ENCODE data around the genes TGFBI and SMAD5.

DNA sequence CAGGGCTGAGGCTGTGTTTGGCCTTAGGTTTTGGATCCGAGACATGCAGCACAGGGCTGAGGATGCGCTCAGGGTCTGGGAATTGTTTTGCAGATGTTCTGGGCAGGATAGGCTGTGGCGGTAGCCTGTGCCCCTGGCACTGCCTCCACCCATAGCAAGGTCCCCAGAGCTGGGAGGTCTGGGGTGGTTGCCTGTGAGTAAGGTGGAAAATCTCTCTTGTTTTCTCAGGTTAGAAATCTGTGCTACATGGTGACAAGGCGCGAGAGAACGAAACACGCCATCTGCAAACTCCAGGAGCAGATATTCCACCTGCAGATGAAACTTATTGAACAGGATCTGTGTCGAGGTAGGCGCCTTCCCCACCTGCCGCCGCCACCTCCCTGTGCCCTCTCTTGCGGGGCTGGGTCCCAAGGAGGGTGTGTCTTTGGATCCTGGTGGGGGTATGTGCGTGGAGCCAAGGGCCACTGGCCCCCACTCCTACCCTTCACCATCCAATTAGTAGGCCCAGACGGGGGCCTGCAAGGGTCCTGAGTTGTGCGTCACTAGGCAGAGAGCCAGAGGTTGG lies 48.0 kb downstream of the JADE2 start:
- PRO-cap, 2 experiments, result no peak in any of the 2 experiments

GRCh38 chr5:134647535-134648306 lies 864 bp upstream of the SEC24A start:
- PRO-cap, 2 experiments, result no peak in any of the 2 experiments

DNA sequence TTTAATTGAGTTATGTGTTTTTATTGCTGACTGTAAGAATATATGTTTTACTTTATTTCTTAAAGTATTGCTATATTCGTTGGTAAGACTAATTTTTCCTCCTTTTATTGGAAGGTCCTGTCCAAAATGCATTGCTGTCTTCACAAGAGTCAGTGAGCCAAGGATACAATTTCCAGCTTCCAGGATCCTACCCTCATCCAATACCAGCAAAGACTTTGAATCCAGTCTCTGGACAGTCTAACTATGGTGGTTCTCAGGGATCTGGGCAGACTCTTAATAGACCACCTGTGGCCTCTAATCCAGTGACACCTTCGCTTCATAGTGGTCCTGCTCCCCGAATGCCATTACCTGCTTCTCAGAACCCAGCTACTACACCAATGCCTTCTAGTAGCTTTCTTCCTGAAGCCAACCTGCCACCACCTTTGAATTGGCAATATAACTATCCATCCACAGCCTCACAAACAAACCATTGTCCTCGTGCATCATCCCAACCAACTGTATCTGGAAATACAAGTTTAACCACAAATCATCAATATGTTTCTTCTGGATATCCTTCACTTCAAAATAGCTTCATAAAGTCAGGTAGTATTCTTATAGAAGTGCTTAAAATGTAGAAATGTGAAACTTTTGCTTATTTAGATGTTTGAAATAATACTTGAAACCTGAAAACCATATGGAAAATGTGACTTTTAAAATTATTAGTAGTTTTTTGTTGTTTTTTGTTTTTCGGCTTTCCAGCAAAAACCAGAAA lies 12.6 kb downstream of the SEC24A start:
- PRO-cap, 2 experiments, result no peak in any of the 2 experiments

DNA sequence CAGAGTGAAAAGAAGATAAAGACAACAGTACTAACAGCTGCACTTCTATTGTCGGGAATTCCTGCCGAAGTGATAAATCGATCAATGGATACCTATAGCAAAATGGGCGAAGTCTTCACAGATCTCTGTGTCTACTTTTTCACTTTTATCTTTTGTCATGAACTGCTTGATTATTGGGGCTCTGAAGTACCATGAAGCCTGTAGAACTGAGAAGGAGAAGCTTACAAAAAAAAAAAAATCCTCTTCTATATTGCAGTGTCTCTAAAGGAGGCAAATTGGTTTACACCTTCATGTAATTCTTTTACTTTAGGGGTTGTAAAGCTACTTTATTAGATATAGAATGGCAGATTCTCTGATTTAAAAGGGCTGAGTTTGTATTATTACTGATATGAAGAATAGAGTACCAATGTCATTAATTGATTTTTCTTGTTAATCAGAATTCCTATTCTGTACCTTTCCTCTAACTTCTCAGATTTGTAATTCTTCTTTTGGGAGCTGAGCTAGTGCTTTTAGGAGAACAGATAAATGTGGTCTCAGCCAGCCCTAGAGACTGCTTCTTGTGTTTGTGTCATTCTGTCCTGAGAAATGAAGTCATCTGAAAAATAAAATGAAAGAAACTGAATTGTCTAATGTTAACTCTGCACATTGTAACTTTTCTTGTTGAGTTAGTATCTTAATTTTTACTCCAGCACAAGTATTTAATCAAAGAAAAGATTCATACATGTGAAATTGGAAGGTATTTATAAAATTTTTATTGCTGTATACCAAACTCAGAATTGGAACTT lies 7.6 kb upstream of the DDX46 start:
- PRO-cap, 2 experiments, result no peak in any of the 2 experiments

- PRO-cap, 2 experiments, result no peak in any of the 2 experiments
Measured at GRCh38 chr5:134874893-134875544, 848 bp downstream of the TXNDC15 start.

DNA sequence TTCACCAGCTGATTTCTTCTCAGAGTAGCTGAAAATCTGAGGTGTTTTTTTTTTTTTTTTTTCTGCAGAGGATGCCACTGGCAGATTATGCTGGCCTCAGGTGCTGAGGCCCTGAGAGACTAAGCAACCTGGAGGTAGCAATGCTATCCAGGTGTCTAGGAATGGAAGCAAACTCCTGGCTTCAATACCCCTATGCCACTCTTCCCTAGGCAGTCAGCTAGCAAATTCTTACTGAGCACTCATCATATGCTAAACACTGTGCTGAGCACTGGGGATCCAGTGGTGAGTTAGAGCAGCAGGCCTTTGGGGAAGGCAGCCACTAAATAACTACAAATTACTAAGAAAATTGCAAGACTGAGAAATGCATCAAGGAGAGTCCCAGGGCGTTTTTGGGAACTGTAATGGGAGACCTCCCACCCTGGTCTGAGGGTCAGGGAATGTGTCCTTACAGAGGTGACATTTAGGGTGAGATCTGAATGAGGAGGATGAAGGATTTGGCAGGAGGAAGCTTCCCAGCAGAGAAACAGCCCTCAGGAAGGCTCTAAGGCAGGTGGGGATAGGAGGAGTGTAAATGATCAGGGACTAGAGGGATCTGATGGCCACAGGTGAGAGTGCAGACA lies 2.6 kb downstream of the TXNDC15 start:
- PRO-cap, 2 experiments, result no peak in any of the 2 experiments

GRCh38 chr5:134925048-134926202 lies 20.5 kb downstream of the PCBD2 start:
- PRO-cap, 2 experiments, result no peak in any of the 2 experiments

GRCh38 chr5:135134925-135135376 lies 100.9 kb upstream of the PITX1 start:
- PRO-cap, 2 experiments, result no peak in any of the 2 experiments

DNA sequence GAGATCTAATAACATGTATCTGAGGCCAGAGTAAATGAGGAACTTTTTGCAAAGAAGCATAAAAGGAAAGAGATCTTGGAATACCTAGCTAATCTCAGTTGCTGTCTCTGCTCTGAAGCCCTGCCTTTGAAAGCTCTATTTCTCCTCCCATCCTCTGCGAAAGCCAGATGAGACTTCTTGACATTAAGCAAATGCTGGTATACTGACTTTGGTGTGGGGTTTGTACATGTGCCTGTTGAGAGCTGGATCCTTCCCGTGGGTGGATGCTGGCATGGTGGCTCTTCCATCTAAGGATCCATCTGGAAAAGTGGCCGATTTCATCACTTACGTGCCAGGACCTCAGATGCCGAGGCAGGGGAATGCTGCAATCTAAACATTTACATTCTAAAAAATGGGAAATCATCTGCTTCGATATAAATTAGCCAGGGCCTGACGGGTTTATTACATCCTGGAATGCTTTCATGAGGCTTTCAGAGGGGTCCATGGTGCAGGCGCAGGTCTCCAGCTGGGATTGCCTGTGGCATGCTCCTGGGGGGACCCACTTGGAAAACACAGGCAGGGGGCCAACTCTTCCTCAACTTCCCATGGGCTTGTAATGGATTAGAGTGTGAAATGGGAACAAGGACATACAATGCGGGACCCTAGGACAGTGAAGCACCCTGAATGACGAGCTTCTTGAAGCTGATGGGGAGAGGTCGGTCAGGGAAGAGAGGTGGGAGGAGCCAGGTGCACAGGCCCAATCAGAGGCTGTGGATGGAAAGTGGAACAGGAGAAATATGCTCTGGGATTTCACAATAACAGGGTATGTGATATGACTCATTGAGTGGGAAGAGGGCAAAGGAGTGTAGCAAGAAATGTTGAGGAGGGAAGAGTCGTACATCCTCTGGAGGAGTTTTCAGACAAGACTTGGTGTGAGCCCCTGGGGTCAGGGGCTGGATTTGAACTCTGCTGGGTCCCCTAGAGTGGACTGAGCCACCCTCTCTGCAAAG lies 105.5 kb upstream of the PITX1 start:
- PRO-cap, 2 experiments, result peak in 2 of 2 experiments; most common plus-strand start position 850 of the sequence (in 1); most common minus-strand start position 661 of the sequence (in 2)

- PRO-cap, 2 experiments, result no peak in any of the 2 experiments
Measured at GRCh38 chr5:135264724-135265583, 134.1 kb downstream of the MACROH2A1 start.

DNA sequence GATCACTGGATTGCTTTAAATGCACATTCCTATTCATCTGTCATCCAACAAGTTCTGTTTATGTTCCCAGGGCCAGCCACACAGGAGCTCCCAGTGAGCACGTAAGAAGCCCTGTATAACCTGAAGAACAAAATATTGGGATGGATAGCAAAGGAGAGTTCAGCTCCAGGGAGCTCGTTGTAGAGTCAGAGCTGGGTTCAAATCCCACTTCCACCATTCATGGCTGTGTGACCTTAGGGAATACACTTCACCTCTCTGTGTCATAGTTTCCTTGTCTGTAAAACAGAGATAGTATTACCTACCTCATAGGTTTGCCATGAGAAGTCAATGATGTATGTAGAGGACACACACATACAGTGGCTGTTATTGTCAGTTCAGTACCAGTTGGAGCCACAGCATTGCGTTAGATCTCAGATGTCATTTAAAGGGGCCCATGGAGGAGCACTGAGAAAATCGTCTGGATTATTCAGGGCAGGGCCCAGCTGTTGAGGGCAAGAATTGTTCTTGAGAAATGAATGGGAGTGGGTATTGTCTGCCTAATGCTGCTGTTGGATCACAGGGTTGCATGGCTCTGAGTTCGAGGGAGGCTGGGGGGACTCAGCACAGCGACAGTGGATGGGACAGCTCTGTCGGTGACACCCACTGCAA lies 67.3 kb downstream of the MACROH2A1 start:
- PRO-cap, 2 experiments, result no peak in any of the 2 experiments

- PRO-cap, 2 experiments, result no peak in any of the 2 experiments
Measured at GRCh38 chr5:135359997-135360999, 38.7 kb downstream of the MACROH2A1 start.

DNA sequence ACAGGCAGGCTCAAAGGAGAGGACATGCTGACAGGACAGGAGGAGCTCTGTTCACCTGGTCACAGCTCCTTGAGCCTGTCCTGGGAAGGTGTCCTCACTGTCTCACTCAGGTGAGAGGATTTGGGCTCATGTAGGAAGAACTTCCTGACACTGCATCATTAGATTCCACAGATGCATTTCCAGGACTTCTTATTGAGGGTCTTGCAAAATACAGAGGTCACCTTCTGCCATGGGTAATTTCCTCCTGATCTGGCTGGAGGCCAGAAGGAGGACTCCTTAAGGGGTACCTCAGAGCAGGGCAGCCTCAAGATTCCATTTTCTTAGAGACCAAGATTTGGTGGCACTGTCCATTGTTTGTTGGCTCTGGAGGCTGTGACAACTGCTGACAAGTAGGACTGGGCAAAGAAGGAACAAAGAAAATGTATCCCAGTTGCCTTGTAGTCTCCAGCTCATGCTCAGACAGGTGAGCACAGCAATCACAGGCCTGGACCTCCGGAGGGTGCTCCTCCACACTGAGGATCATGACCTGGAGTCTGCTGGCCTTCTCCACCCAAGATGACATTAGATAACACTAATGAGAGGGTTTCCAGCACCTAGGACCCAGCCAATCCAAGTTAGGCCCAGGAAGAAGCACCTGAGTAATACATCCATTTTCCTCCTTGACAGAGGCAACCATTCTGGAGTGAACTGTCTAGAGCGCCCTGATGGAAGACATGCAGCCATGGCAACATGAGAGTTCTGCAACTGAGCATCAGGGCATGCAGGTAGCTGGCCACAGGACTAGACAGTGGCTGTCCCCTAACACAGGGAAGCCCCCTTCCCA lies 30.6 kb downstream of the MACROH2A1 start:
- PRO-cap, 2 experiments, result no peak in any of the 2 experiments

GRCh38 chr5:135433529-135434053 lies 13.6 kb downstream of the DCANP1 start:
- PRO-cap, 2 experiments, result no peak in any of the 2 experiments

GRCh38 chr5:135929798-135930564 lies 24.8 kb downstream of the LECT2 start:
- PRO-cap, 2 experiments, result no peak in any of the 2 experiments

- PRO-cap, 2 experiments, result peak in 2 of 2 experiments; most common plus-strand start chr5:136028988 (in 2); most common minus-strand start chr5:136028797 (in 1)
Measured at GRCh38 chr5:136028678-136029872, at the start of gene TGFBI. TSS of gene TGFBI (plus strand) at chr5:136028988.

- PRO-cap, 2 experiments, result peak in 1 of 2 experiments; most common minus-strand start chr5:136031166 (in 1)
Measured at GRCh38 chr5:136031017-136031569, 2.3 kb downstream of the TGFBI start.

DNA sequence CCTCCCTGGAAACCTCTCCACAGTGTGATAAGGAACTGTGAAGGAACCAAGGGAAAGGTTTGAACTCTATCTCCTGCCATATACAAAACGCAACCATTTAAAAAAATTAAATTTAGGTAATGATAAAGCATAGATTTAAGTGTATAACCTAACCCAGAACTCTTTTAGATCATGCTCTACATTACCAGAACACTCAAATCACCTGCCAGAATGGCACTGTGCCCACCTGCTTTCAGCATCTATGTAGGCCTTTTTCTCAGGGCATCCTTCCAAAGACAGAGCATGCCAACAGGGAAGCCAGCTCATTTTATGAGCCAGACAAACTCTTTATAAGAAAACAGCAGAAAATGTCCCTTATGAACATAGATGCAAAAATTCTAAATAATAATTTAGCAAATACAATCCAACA lies 48.0 kb upstream of the SMAD5 start:
- PRO-cap, 2 experiments, result no peak in any of the 2 experiments

- PRO-cap, 2 experiments, result peak in 2 of 2 experiments; most common plus-strand start chr5:136132845 (in 2); most common minus-strand start chr5:136132748 (in 1)
Measured at GRCh38 chr5:136132521-136132975, at the start of gene SMAD5. TSS of gene SMAD5 (plus strand) at chr5:136132845.

GRCh38 chr5:136228253-136228636 lies 35.3 kb upstream of the SMIM32 start:
- PRO-cap, 2 experiments, result no peak in any of the 2 experiments